Endodermal cell (in vitro differentiated cells): ENCODE measurements around a stretch of chr11.

DNA sequence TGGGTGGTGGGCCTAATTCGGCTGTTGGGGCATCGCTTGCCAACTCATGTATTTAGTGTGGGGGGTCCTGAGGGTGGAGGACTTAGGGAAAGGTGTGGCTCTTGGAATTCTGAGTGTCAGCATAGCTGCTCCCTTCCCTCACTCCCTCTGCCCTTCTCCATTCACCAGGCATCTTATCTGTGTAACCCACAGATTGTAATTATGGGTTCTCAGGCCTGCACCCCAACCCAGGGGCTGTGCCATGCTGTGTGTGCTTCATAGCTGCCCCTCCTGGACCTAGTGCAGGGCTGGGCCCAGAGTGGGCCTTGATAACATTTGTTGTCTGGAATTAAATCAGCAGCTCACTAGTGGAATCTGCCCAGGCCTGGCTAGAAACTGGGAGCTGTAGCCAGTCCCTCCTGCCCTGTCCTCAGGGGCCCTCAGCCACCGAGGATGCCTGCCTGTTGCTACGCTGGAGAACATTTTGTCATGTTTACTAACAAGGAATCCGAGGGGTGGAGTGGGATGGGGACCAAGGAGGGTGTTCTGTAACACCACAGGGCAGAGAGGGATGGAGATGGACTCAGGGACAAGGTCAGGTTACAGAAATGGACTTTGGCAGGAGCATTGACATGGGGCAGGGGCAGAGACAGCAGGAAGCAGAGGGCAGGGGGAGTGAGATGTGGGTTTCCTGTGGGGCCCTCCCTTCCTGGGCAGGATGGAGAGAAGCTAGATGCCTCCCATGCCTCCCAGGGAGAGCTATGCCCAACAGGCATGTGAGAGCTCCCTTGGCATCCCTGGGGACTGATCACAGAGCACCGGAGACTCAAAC lies 46.0 kb upstream of the AMPD3 start:
- PRO-cap, result no peak

- PRO-cap, result no peak
Measured at GRCh38 chr11:10467036-10467976, 12.2 kb downstream of the AMPD3 start.

DNA sequence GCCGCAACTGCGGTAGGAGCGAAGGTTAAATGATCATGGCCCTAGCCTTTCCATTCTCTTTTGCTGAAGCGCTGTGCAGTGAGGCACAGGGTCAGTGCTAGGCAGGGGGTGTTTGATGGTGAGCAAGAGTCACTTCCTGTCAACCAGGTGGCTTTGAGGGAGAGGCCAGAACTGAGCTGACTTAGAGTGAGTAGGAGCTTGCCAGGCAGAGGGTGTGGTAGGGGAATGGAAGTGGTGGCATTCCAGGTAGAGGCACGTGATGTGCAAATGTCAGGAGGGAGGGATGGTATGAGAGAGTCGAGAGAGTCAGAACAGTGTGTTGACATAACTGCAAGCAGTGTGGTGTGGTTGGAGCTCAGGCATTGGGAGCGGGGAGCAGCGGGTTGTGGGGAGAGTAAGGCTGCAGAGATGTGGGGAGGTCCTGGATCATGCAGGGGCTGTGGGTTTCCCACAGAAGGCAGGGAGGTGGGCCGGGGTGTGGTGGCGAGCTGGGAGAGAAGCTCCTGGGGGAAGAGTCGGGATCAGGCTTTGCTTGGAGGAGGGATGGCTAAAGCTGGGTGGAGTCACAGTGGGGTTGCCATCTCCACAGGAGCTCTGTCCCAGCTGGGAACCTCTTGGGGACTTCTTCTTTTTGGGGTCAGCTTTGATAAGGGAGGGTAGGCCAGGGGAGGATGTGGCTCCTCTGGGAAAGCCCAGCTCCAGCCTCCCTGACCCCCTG lies 33.3 kb downstream of the AMPD3 start:
- PRO-cap, result no peak

GRCh38 chr11:10564678-10565224 lies 3.7 kb downstream of the LYVE1 start:
- PRO-cap, result no peak

GRCh38 chr11:10696724-10697490 lies 3.4 kb upstream of the IRAG1 start:
- PRO-cap, result no peak

DNA sequence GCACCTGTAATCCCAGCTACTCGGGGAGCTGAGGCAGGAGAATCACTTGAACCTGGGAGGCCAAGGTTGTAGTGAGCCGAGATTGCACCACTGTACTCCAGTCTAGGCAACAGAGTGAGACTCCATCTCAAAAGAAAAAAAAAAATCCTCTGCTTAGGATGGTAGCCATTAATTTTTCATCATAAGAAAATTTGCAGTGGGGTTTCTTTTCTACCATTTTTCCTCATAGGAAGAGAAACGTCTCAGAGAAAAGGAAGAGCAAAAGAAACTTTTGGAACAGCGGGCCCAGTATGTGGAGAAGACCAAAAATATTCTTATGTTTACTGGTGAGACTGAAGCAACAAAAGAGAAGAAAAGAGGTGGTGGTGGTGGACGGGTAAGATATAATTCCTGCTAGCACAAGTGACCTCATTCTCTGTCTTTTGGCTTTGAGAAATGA lies 21.9 kb downstream of the CTR9 start:
- PRO-cap, result no peak

DNA sequence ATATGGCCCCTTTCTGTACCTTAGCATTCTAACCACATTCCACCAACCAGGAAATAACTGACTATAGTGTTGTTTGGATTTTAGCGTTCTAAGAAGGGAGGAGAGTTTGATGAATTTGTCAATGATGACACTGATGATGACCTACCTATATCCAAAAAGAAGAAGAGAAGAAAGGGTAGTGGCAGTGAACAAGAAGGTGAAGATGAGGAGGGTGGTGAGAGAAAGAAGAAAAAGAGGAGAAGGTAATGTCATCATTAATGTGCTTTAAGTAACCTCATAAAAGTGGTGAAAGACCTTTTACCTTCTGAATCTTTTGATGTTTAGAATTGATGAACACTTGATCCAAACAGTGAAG lies 22.9 kb downstream of the CTR9 start:
- PRO-cap, result no peak

DNA sequence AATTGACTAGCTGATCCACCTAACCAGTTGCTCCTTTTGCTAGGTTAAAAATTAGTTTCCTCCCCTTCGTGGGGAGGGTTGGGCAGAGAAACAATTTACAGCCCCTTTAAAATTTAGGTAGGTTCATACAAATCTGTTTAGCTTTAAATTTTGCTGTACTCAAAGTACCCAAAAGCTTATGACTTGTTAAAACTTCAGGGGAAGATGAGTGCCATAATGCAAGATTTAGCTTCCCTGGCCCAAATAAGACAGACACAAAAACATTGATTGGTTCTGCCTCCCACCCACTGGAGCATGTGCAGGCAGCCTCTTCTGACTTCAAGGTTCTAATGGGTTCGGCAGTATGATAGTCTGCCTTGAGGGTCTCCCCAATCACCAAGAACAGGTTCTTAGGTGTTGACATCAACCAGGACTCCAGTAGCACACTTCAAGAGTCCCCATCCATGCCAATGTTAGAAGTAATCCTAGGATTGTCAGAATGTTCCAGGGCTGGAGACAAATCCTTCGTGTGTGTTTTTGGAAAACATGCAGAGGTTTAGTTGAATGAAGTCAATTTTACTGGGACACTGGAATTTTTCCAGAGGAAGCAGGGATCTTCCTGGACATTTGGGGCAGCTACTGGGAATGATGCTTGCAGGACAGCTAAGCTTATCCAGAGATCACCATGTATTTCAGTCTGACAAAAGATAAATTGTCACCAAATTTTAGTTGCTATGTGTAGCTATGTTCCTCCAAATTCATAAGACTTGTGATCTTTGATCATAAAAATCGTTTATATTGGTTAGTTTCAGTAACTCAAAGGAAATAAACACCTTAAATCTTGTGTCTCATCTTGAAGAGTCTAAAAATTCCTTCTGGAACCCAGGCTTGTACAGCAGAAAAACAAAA lies 12.4 kb downstream of the EIF4G2 start:
- PRO-cap, result no peak

DNA sequence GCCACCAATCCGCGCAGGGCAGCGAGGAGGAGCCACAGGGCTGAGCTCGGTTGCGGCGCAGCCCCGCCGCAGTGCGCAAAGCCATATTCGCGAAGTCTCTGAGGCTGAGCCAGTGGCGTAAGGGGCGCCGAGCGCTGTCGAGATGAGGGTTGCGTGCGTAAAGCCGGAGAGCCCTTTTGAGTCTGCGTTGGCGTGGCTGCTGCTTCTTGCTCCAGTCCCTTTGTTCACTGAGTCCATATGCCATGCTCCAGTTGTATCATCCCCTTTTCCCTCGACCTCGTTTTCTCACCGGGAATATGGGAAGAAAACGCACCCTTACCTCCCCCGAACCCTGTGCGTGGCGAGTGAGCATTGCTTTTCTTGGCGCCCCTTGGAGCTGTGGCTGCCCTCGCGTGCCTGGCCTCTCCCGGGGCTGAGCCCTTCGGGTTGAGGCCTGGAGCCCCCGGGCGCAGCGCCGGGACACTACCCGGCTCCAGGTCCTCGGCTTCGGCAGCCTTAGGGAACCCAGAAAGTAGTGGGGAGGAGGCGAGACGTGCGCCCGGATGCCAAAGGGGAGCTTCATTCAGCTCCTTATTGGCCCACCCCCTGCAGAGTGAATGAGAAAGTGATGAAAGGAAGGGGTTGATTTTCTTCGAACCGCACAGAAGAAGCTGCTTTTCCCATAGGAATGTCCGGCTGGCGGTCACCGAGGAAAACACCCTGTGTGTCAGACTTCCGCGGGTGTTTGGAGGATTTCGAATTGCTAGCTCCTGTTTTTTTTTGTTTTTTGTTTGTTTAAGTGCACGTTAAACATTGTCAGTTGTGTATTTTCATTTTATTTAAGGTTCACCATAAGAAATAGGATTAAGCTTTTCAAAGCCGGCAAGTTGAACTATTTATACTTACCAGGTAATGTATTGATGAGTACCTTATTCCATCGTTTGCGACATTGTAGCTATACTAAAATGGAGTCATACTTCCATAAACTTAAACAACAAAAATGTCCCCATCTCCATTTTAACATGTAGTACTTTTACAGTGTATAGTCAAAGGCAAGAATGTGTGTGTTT lies 632 bp upstream of the EIF4G2 start:
- PRO-cap, result bidirectional peak, plus-strand start at position 112 of the sequence, minus-strand start outside the sequence; bidirectional peak, plus-strand start at position 653 of the sequence, minus-strand start at position 516 of the sequence

- PRO-cap, result no peak
Measured at GRCh38 chr11:10824915-10825408, 16.2 kb upstream of the EIF4G2 start.

GRCh38 chr11:10927461-10927915 lies 69.6 kb upstream of the ZBED5 start:
- PRO-cap, result no peak

GRCh38 chr11:11243638-11244553 lies 109.2 kb downstream of the CSNK2A3 start:
- PRO-cap, result unidirectional peak, minus-strand start at chr11:11243928

GRCh38 chr11:11279889-11280538 lies 73.0 kb downstream of the CSNK2A3 start:
- PRO-cap, result no peak

- PRO-cap, result no peak
Measured at GRCh38 chr11:11760280-11760799, 81.4 kb upstream of the USP47 start.

DNA sequence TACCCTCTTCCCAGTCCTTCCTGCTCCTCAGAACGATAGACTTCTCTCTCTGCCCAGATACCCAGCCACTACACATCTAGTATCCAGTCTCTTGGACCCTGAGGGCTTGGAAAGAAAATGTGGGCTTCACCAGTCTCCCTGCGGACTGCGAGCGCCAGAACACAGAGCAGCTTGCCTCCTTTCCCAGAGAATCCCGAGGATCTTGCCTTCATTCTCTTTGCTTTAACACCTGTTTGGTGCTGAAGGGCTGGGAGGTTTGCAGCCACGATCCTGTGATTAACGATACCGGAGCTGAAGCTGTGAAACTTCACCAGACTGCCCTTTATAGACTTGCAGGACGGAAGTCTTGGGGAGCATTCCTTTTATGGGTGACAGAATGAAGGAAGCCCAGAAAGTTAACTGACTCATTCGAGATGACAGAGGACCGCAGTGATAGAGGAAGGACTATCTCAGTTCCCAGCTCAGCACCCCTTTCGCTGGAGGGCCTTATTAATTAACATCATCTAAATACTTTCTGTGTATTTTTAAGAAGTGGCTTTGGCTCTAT lies 31.1 kb upstream of the USP47 start:
- PRO-cap, result no peak

DNA sequence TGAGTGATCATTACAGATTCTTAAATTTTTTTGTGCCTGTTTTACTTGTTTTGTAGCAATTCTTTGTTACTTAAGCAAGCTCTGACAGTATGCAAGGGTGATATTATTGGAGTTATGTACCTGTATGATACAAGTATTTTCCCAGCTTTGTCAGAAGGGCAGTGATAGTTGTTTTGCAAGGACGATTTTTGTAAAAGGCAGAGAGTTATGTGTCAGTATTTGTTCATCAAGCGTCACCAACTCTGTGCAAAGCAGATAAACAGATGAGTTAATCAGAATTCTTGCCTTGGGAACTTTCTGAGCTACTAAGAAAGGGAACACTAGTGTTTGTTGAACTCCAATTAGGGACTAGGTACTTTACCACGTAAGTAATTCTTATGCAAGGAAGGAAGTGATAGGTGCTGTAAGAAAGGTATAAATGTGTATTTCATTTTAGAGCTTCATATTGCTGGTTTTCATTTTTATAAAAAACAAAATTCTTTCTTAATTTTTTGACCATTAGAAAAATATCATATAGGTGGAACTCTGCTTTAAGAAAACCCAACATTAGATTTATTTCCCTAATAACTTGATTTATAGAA lies 1.5 kb downstream of the USP47 start:
- PRO-cap, result no peak

GRCh38 chr11:11963506-11964360 lies 44.7 kb downstream of the DKK3 start:
- PRO-cap, result no peak

- PRO-cap, result no peak
Measured at GRCh38 chr11:12017916-12018277, 9.5 kb upstream of the DKK3 start.

GRCh38 chr11:12079956-12080773 lies 30.2 kb upstream of the MICAL2 start:
- PRO-cap, result no peak

DNA sequence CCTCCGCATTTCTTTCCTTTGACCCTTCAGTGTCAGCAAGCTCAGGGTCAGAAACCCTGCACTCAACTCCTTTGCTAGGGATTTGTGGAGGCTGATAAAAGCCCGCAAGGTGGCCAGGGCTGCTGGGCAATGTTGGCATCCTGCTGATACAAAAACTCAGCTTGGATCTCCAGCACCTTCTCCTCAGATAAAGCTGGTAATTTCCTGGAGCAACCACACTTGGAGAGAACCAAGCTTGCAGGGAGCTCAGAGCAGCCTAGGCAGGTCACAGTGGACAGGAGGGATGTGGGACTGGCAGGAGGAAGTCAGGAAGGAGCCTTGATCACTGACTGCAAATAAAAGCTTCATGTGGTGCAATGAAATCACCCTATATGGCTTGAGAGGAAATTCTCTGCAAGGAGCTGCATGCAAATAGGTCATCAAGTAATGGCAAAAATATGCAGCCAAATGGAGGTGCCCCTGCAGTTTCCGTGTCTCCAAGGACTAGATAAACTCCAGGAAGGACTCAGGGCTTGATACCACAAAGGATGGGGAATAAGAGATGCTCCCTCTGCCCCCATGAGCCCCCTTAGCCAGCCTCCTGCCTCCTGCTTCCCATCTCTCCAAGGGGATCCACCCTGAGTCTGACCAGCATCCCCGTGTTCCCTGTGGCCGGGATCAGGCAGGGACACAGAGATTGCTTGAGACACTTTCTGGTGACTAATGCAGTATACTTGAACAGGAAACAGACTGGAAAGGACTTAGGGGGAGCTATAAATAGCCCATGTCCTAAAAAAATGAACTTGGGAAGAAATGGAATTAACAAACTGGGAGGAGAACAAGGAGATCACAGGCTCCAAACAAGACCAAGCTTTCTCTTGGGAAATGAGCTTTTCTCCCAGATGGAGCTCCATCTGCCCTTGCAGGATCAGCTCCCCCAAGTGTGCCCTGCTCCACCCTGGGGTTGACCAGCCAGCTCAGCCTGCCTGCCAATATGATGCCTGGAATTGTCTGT lies 24.0 kb upstream of the MICAL2 start:
- PRO-cap, result no peak